Left cardiac atrium (tissue), 1 donor: ENCODE measurements around a stretch of chr2.

DNA sequence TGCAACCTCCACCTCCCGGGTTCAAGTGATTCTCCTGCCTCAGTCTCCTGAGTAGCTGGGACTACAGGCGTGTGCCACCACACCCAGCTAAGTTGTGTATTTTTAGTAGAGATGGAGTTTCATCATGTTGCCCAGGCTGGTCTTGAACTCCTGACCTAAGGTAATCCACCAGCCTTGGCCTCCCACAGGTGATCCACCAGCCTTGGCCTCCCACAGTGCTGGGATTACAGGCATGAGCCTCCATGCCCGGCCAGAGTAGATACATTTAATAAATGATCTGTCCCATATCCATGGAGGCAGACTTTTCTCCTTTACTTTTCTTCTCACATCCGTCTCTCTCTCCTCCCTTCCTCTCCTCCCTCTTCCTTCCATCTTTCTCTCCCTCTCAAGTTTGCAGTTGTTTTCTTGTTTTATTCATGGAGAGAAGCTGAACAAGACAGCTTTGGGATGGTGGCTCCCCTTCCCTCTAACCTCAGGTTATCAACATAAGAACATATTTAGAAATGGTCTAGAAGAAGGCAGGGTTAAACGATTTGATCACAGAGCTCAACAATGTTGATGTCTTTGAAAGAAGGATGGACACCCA is 29.6 kb downstream of the C2orf49 start:
- PRO-cap, result no peak

GRCh38 chr2:105377539-105377935 is 21.3 kb downstream of the FHL2 start:
- PRO-cap, result no peak

GRCh38 chr2:105393243-105393710 is 5.6 kb downstream of the FHL2 start:
- PRO-cap, result no peak

- PRO-cap, result no peak
Observed at GRCh38 chr2:105397335-105397780, 1.5 kb downstream of the FHL2 start.

DNA sequence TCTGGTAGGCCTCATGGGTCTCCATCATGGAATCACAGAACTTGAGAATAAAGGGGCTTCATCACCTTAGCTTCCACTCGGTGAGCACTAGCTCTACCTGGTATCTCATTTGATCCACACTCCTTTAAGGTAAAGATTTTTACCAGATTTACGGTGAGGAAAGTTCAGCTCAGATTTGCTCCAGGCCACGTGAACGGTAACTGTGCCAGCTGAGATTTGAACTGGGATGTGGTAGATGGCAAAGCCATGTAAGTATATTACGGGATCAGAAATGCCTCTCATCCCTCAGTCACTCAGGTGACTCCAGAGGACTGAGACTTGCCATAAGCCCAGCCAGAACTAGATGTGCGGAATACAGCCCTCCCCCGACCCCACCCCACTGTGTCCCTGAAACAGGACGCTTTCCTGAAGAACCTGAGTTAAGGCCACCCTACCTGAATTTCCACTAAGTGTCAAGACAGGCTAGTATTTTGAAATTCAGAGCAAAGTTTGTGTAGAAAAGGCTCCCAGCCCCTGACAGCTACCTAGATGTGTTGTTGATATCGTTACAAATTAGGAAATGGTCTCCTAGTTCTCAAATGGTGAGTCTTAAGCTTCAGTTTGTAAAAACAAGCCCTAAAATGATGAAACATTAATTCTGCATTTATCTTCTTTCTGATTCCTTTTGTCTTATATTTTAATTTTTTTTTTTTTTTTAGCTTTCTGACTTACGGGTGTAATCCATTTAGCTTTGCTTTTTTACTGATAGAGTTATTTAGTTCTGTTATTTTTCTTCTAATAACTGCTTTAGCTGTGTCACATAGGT is 1.4 kb upstream of the FHL2 start:
- PRO-cap, result no peak

- PRO-cap, result no peak
Observed at GRCh38 chr2:105431622-105432491, 33.0 kb upstream of the FHL2 start.

DNA sequence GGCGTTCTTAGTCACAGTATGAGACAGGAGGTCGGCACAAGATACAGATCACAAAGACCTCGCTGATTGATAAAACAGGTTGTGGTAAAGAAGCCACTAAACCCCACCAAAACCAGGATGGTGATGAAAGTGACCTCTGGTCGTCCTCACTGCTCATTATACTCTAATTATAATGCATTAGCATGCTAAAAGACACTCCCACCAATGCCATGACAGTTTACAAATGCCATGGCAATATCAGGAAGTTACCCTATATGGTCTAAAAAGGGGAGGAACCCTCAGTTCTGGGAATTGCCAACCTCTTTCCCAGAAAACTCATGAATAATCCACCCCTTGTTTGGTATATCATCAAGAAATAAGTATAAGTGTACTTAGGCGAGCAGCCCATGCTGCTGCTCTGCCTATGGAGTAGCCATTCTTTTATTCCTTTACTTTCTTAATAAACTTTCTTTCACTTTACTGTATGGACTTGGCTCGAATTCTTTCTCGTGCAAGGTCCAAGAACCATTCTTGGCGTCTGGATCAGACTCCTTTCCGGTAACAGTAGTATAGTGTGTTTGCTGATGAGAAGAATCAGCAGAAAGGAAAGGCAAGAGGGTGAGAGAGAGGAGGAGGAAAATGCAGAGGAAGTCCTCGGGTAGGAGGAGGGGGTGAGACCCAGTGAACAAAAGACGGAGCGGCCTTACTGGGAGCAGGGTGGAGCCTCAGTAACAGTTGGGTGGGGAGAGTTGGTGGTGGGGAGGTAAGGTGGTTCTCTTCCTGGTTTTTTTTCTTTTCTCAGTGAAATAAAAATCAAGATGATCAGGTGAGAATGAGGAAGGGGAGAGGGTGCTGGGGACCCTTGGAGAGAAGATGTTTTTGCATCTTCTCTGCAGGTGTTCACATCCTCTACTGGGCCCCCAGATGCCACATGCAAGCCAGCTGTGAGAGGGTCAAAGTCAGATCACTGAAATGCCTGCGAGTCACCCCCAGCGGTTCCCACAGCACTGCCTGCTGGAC is 69.4 kb upstream of the FHL2 start:
- PRO-cap, result no peak

DNA sequence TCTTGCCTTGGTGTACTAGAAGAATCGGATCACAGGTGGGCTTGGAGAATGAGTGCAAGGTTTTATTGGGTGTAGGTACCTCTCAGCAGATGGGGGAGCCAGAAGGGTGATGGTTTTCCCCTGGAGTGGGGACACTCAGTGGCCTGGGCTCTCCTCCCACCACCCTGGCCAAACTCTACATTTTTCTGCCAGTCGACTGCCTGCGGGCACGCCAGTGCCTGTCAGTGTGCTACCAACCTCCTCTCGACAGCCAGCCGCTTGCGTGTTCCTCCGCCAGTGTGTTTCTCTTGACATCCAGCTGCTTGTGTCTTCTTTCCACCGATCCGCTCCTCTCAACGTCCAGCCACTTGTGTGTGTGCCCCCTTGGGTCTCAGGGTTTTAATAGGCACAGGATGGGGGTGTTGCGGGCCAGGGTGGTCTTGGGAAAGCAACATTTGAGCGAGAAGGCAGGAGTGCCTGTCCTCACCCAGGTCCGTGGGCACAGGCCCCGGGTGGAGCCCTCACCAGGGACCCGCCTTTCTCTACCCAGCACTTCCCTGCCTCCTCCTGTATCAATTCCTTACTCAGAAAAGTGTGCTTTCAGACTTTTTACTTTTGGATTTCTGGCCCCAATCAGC is 95.7 kb upstream of the FHL2 start:
- PRO-cap, result no peak

DNA sequence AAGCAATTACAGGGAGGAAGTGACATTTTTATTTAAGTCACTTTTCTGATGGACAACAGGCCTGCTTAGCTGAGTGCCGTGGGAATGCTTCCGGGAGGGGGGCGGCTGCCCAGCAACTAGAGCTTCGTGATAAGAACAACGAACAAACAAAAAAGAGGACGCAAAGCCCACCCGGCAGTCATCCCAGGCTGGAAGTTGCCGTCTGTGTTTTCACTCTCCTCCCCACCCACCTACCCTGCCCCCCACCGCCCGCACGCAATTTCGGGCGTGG is 447 bp upstream of the NCK2 start:
- PRO-cap, result no peak

GRCh38 chr2:105749285-105750068 is 4.8 kb downstream of the NCK2 start:
- PRO-cap, result no peak

DNA sequence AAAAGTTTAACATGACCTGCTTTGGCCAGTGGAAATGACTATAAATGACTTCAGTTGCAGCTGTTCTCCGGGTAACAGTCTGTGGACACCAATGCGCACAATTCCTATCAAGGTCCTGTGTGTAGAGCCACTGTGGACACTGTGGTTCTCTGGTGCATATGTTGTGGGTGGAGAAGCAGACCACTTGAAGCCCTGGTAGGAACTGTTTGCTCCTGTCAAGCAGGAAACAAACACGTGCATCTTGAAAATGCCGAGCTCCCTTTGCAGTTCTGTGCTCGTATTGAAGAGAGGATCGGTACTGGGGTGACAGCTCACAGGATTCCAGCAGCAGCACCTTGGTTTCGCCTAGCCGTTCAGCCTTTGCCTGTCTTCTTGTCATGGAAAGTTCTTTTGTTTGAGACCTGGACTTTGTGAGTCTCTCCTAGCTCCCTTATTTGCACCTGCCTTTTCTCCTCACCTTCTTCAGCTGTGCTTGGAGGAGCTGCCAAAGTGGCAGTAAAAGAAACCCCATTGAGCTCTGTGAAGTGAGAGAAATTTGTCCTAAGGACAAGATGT is 32.9 kb downstream of the NCK2 start:
- PRO-cap, result no peak

DNA sequence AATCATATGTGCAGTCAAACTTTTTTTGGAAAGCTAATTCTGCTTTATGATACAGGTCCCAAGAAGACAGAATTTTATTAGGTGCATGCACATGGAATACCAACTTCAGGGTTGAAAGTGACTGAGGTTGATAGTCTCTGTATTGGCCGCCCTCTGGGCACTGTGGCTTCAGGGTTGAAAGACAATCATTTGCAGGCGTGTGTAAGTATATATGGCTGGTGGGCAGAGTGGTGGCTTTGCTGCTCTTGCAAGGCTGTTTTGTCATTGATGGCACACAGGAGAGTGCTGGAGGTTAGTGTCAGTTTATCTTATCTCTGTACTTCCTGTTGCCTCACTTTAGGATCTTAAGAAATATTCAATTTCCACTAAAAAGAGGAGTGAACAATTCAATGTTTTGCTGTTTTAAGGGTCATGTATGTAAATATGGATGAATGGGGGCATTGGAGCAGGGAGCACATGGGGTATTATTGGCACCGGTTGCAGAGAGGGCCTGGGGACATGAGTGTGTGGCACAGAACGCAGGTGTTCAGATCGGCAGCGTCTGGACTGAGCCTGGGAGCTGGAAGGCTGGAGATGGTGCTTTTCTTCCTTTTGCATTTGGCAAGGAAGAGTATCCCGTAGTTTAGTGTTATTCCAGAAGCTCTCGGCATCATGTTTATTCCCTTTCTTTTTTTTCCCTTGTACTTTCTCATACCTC is 51.5 kb downstream of the NCK2 start:
- PRO-cap, result no peak

GRCh38 chr2:105861157-105861541 is 116.4 kb downstream of the NCK2 start:
- PRO-cap, result no peak

DNA sequence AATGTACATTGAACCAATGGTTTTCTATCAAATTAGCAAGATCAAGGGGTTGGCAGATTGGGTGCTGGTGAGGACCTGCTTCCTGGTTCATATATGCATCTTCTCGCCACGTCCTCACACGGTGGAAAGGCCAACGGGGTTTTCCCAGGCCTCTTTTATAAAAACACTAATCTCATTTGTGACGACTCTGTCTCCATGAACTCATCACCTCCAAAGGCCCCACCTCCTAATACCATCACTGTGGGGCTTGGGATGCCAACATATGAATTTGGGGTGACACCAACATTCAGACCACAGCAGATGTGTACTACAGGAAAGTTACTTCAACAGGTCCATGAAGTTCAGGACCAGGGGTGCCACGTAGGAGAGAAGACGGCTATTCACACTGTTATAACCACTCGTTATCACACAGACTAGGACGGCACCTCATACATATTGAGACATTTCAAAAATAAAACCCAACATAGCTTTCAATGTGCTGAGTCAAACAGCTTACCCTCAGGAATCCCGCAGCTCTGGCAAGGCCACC is 49.4 kb downstream of the UXS1 start:
- PRO-cap, result no peak

DNA sequence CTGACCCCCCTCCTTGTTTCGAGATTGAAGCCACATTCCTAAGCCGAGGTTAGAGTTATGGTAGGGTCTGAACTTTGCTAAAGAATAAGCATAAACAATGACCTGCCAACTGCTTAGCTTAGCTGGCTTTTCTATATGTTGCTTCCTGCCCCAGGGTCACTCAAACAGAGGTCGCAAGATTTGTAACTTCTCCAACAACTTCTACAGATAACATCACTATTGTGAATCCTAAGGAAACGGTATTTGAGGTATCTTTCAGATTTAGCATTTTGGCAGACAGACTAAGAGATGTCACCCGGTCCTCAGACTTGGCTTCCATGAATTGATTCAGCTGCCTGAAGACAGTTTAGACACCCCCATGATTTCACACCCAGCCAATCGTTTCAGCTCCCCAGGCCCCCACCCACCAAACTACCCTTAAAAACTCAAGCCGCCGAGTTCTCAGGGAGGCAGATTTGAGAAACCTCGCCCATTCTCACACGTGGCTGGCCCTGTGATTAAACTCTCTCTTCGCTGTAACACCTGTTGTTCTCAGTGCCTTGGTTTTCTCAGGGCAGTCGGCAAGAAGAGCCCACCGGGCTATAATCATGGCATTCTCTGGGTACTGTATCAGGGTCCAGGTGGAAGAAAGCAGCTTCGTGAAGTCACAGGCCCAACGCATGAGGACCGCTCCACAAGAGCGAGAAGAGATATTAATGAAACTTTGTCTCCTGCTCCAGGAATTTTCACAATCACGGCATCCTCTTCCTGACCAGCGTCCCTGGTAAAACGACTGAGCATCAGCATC is 35.3 kb downstream of the UXS1 start:
- PRO-cap, result no peak

DNA sequence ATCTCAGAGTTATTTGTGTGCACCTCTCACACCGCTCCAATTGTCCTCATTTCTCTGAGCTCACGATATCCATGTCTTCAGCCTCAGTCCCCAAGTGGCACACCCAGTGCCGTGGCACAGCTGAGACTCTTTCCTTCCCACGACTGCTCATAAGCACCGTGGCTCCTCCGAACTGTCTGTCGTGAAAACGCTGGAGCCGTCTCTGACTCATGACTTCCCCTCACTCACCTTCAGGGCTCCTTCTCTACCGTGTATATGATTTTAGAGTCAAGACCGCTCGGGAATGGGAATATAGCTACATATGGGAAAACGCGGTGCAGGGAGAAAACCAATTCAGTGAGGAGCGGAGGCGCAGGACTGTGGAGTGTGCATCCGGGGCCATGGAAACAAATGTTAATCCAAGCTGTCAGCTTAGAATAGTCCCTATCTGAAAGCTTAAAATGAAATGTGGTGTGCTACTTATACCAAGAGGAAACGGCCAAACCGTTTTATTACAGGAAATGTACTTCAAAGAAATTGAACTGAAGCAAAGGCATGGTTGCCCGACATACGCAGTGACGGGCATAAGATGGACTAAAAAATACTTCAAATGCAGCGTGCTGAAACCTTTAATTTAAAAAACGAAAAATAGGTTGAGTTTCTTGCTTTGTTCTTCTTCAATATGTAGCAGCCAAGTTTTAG is 33.8 kb downstream of the UXS1 start:
- PRO-cap, result no peak

GRCh38 chr2:106193303-106193587 is 856 bp downstream of the UXS1 start:
- PRO-cap, result no peak

DNA sequence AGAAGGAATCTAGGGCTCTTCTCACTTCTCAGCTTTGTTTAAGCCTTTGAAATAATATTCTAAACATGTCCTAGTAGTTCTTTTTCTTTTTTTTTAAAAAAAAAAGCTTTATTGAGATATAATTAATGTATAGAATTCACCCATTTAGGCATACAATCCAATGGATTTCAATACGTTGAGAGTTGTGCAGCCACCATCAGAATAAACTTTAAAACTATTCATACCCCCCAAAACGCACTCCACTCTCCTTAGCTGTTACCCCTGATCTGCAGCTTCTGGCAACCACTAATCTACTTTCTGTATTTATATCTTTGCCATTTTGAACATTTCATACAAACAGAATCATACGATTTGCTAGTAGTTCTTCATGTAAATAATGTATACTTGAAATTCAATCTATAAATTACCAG is 85.2 kb downstream of the RGPD3 start:
- PRO-cap, result no peak

DNA sequence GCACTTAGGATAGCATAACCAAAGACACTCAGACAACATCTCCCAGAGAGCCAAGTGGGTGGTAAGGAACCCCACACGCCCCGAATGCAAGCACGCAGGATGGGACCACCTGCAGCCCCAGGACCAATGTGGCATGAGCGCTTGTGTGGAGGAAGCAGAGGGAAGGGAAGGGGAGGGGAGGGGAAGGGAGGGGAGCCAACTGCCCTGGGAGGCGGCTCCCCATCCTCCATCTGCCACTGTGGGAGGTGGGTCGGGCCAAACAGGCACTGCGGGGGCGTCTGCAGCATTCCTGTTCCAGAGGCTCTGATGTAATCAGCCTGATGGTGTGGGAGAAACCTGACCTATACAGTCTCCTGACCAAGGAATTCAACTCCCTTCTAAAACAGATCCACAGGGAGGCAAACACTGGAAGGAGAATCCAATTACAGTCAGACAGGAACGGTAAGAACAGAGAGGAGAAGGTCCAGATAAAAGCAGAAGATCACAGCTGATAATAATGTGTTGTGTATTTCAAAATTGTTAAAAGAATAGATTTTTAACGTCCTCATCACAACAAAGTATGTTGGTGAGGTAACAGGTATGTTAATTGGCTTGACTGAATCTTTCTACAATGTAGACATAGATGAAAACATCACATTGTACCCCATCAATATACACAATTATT is 88.8 kb downstream of the CD8B2 start:
- PRO-cap, result no peak

GRCh38 chr2:107385359-107385724 is 441.4 kb upstream of the RGPD4 start:
- PRO-cap, result no peak